Urinary bladder (tissue), 3 donors: ENCODE results near the genes GPD2 and ACVR1C.

GRCh38 chr2:156326412-156327033 lies 6.0 kb downstream of the NR4A2 start:
- PRO-cap = no peak
- RAMPAGE, long total RNA = no peak

DNA sequence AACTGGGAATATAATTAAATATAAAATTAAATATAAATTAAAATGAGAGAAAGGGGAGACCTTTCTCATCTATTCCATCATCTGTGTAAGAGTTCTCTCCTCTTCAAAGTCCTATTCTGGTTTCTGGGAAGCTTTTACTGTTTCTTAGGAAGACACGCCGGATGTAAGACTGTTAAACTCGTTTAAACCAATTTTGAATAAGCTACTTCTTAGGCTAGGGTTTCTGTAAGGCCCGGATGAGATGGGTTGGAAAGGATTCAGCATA lies 2.7 kb upstream of the NR4A2 start:
- PRO-cap = no peak
- RAMPAGE, long total RNA = no peak

- PRO-cap = no peak
- RAMPAGE, long total RNA = no peak
These were observed 10.3 kb upstream of the NR4A2 start for GRCh38 chr2:156342817-156343247.

DNA sequence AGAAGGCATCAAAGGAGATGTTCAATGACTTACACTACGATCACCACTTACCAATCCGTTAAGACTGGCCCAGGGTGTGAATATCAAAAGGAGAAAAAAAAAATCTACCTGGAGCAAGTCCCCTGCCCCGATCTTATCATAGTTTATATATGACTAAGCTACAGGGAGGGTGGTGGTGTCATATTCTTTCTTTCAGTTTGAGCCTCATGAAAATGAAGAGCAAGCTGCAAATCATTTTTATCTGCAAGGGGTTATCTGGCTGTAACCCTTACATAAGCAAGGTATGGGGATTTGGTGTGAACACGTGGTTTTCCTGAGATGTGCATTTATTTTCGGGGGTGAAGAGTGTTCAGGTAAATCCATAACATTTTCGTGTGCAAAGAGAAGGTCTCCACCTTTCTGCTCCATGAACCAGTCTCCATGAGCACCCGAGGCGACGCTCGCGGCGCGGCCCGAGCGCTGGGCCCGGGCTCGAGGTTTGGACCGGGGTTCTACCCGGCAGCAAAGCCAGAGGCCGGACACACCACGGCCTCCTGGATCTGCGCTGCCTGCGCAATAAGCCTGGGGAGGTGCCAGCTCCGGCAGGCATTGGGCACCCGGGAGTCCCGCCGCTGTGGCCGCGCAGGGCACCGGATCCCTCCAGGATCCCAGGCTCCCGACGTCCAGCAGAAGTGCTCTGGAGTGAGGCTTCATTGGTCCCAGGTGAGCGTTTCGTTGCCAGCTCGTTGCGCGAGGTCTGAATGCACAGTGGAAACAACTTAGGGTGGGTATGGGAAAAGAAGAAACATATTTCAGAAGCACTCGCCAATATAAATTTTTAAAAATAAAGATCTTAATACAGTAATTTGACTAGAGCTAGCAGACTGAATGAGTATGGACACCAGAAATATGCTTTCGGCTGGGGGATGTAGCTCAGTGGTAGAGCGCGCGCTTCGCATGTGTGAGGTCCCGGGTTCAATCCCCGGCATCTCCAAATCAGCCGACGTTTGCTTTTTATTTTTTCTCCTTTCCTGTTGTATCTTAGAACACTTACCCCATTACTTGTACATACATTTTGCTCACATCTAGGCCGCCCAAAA lies 36.0 kb upstream of the GPD2 start:
- PRO-cap = unidirectional peak, minus-strand start at position 550 of the sequence
- RAMPAGE, long total RNA = no peak

DNA sequence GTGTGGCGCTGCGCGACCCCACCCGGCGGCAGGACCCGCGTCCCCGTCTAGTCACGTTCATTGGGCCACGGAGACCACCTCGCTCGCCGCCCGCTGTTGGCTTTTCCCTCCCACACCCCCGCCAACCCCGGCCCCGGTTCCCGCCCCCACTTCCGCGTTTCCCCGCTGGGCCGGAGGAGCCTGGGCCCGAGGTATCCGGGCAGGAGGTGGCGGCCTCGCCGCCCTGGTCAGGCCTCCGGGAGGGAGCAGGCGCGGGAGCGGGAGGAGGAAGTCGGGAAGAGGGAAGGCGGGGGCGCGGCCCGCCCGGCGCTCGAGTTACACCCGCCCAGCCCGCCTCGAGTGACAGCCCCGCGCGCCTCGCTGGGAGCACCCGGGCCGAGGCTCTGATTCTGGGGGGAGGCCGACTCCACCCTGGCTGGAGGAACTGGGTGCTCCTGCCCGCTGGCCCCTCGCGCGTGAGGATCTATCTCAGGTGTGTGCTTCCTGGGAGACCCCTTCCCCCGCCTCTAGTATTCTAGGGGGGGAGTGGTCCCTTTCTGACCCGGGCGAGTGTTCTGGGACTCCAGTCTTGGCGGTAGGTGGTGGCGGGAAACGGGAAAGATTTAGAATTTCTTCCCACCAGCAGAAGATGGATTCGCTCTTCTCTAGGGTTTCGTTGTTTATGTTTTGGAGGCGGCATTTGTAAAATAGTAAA lies at the start of gene GPD2:
GPD2 (plus strand) TSS at position 338 of the 694 bp plus-strand sequence.
- PRO-cap = bidirectional peak, plus-strand start at position 386 of the sequence, minus-strand start at position 237 of the sequence
- RAMPAGE, long total RNA = no peak

GRCh38 chr2:156439455-156439679 lies 3.2 kb downstream of the GPD2 start:
- PRO-cap = no peak
- RAMPAGE, long total RNA = no peak

- PRO-cap = no peak
- RAMPAGE, long total RNA = no peak
These were observed 74.8 kb upstream of the GALNT5 start for GRCh38 chr2:157182773-157183123.

DNA sequence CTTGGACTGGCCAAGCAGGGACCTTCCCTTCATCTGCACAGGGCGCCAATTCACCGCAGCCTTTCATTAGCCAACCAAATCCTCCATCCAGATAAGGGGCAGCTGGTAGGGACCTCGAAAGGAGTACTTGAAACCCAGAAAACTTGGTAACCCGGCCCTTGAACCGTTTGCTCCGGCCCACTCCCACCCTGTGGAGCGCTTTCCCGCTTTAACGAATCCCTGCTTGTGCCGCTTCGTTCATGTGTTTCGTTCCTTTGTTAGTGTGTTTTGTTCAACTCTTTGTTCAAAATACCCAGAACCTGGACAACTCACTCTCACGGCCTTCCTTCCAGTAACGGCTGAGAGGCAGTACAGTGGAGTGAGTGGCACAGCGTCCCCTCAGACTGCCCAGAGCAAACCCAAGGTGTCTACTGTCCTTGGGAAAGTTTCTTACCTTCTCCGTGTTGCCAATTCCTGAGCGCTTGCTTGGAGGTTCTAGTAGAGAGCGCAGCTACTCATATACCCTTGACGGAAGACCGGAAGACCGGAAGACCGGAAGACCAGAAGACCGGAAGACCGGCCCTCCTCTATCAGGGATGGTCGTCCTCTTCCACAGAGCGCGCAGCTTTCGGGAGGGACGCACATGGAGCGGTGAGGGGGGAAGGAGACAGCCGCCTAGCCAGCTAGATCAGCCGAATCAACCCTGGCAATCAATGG lies 27.0 kb downstream of the ERMN start:
- PRO-cap = no peak
- RAMPAGE, long total RNA = no peak

DNA sequence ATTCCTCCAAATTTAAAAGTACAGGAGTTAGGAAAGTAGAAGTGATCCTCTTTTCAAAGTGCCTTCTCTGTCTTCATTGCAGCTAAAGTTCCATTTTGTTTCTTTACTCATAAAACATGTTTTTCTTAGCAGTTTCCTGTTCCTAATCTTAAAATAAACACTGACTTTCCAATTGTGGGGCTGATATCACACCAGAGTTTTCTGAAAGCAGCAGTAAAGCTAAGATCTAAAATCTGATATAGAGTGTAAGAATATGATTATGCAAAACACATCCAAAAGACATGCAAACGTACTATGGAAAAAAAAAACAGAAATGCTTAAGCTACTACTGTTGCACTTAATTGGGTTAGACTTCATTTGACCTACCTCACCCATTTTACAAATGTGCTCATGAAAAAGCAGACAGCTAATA lies 10.6 kb downstream of the CYTIP start:
- PRO-cap = no peak
- RAMPAGE, long total RNA = no peak

GRCh38 chr2:157439857-157440491 lies 3.9 kb downstream of the CYTIP start:
- PRO-cap = no peak
- RAMPAGE, long total RNA = no peak

GRCh38 chr2:157440492-157441406 lies 3.1 kb downstream of the CYTIP start:
- PRO-cap = no peak
- RAMPAGE, long total RNA = no peak

GRCh38 chr2:157628354-157629414 lies at the start of gene ACVR1C:
Gene ACVR1C (minus strand): TSS chr2:157628864.
- PRO-cap = no peak
- RAMPAGE, long total RNA = no peak

DNA sequence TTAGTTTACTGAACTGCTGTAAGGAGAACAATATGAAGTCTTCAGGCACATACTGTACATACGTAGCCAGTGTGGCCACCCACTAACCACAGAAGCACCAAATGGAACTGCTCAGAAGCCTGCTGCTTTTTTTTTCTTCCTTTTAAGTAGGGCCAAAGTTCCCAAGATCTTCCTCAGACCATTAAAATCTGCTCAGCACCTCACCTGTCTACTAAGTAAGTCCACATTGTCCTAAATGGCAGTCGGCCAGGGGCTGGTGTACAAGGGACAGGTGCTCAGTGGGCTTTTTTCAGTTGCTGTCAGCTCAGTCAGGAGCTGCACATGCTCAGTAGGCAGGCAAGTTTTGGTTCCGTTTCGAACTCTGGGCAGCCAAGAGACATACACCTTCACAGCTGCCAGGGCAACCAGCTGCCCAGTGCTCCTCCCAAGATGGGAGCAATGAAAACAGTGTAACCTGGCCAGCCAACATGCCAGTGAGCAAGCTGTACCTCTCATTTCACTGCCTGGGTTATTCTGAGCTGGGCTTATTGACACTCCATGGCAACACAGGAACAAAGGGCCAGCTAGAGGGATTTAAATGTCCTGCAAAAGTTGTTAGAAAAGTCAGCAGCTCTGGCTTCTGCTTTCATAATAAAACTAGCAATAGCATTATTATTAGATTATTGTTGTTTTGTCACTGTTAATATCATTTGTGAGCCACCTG lies 86.1 kb downstream of the ACVR1 start:
- PRO-cap = no peak
- RAMPAGE, long total RNA = no peak

DNA sequence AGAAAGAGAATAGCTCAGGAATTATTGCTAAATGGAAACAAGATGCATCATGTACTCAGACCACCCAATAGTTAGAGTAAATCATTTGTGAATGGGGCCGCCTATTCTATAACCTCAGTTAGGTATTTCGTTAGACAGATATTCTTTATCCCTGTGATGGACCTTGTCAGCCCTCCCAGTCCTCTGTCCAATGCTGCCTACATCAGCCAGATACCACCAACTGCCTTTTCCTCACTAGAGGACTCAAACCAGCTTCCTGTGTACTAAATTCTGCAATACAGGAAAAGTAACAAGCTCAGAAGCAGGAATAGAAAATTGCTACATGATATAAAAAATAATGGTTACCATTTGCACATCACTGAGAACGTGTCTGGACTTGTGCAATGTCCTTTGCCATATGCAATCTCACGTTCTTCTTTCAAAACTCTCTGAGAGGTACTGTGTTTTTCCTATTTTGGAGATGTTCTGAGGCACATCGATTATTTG lies 12.0 kb downstream of the UPP2 start:
- PRO-cap = no peak
- RAMPAGE, long total RNA = no peak

- PRO-cap = no peak
- RAMPAGE, long total RNA = no peak
These were observed 26.8 kb downstream of the UPP2 start for GRCh38 chr2:158128527-158128851.

DNA sequence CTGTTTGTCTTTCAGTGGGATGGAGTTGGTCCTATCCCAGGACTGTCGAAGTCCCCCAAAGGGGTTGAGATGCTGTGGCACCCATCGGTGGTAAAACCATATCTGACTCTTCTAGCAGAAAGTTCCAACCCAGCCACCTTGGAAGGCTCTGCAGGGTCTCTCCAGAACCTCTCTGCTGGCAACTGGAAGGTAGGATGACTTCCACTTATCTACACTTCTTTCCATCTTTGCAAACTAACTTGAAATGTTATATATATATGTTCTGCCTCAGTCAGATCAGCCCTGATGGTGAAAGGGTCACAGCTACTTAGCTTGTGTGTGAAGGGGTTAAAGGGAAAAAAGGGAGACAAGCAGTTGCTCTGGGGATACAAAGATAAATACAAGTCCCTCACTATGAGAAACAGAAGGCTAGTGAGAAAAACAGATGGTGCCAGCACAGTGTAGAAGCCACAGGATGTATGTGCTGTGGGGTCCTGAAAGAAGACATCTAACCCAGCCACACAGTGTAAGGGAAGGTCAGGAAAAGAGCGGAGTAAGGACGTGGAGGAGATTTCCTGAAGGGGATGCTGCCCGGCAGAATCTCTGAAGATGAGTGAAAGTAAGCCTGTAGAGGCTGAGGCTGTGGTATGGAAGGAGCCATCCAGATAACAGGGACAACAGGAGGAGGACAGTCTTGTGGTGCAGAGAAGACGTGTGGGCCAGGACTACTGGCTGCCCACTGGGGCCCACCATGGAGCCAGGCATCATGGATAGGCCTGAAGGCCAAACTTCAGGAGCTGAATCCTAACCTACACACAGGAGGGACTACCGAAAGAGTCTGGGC lies 131.6 kb upstream of the DAPL1 start:
- PRO-cap = no peak
- RAMPAGE, long total RNA = no peak

GRCh38 chr2:158673556-158674162 lies 121.5 kb upstream of the DAPL1 start:
- PRO-cap = no peak
- RAMPAGE, long total RNA = no peak

- PRO-cap = no peak
- RAMPAGE, long total RNA = no peak
These were observed 114.6 kb upstream of the DAPL1 start for GRCh38 chr2:158680389-158681122.

DNA sequence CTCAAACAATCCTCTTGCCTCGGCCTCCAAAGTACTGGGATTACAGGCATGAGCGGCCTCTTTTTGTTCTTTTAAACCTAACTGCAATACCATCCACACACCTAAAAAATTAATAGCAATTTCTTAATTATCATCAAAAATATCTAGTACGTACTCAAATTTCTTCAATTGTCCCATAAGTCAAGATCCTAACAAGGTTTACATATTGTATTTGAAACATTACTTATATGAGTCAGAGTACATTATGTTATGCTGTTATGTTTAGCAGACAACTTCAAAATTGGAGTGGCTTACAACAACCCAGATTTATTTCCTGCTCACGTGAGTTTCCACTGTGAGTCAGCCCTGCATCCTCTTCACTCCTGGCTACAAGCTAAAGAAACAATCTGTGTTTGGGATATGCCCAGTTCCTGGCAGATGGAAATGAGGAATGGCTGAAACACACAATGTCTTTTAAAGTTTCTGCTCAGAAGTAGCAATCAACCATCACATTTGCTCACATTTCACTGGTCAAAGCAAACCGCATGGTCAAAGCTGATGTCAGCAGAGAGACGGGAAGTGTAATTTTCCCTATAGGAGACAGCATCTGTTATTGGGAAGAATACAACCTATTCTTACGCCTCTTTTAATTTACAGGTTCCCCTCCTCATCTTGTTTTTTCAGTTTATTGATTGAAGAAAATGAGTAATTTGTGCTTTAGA lies 31.4 kb upstream of the TANC1 start:
- PRO-cap = unidirectional peak, plus-strand start at position 416 of the sequence
- RAMPAGE, long total RNA = no peak

- PRO-cap = no peak
- RAMPAGE, long total RNA = no peak
These were observed 30.0 kb downstream of the TANC1 start for GRCh38 chr2:158998332-158998942.